Glomerular endothelial cell (primary cell): ENCODE results near the gene ABCF2.

DNA sequence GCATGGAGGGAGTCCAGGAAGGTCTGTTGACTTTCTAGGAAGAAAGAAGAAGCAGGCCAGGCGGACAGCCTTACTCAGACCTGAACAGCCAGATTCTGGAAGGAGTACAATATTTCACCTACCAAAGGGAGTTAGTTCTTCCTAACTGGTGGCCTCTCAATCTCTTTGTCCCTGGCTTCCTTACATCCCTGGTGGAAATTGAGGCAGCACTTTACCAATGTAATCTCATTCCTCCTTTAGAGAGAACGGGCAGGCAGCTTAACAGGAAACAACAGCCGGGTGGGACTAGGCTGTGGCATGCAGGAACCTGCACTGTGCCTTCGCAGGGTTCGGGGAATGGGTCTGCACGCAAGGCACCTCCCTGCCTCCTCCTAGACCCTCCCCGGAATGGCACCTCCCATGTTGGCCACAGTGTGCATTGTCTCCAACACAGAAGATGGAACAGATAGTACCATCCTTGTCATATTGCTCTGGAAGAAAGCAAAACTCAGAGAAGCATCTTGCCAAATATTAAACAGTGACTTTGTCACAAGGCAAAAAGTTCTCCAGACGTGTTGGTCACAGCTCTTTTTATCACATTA is 796 bp downstream of the GIMAP6 start:
- RAMPAGE, long total RNA = no peak

- RAMPAGE, long total RNA = no peak
Observed at GRCh38 chr7:150668287-150668918, 17.1 kb upstream of the GIMAP2 start.

GRCh38 chr7:150739356-150739753 is 2.1 kb downstream of the GIMAP5 start:
- RAMPAGE, long total RNA = no peak

DNA sequence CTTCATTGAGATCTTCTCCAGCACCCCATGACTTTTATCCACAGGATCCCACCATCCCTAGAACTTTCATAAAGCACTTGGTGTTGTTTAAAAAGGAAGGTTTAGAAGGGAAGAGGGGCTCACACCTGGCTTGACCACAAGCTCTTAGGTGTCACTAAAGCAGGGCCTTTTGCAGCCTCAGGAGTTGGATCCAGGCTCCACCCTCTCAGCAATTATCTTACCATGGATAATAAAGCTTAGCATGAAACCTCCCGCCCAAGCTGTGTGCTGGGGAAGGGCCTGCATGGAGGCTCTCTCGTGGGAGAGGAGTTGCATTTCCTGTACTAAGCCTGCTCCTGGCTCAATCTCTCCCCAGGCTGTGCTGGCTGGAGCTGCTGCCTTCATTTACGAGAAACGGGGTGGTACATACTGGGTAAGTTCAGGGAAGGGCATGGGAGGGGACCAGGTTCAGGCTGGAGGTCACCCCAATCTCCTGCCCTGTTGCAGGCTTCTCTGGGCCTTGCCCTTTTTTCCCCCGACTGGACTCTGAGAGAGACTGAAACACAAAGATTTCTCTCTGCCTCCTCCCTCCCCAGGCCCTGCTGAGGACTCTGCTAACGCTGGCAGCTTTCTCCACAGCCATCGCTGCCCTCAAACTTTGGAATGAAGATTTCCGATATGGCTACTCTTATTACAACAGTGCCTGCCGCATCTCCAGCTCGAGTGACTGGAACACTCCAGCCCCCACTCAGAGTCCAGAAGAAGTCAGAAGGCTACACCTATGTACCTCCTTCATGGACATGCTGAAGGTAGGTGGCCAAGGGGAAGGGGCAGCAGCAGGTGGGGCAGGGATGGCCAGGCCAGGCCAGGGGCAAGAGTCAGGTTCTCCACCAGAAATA is 2.7 kb downstream of the TMEM176A start:
- RAMPAGE, long total RNA = no peak

DNA sequence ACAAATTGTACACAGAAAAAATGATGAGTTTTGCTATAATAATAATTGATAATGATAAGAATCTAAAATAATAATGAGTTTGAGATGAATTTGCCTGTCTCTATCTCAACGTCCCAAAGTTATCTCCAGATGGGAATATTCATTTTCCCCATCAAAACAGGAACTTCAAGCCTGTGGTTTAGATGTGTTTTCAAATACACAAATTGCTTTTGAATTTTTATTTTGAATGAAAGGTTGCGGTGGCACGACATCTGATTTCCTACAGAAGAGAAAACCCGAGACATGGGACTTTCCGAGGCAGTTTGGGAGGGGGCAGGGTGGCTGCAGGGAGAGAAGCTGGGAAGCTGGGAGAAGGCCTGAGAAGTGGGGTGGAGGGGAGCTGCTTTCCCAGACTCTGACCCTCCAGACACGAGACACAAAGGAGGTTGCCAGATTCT is 19.5 kb downstream of the TMEM176A start:
- RAMPAGE, long total RNA = no peak

- RAMPAGE, long total RNA = no peak
Observed at GRCh38 chr7:150897477-150897824, 45.1 kb downstream of the AOC1 start.

DNA sequence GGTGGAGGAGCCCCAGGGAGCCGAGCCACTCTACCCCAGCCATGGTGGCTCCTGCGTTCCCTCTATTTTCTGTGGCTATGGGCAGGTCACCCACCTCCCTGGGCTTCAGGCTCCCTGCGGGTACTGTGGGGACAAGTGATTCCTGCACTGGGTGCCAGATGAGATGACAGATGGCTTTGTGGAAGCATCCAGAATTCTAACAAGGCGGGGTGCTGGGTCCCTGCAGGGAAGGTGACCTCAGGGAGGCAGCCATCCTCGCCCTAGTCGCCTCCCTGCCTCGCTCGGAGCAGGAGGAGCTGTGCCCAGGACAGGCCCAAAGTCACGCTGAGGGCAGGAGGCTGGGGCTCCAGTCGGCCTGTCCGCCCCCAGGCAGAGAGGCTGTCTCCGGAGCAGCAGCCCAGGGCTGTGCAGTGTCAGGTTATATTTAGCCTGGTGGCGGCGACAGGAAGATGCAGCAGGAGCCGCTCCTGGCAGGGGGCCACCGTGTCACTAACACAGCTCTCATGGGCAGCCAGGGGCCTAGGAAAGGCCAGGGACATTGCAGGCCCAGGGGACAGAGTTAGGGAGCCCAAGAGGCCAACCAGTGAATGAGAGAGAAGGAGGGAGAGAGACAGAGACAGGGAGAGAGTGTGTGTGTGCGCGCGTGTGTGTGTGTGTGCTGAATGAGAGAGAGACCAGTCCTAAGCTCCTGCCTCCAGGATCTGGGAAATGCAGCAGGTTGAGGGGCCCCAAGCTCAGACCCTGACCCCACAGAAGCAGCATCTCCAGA is 13.5 kb downstream of the KCNH2 start:
- RAMPAGE, long total RNA = no peak

DNA sequence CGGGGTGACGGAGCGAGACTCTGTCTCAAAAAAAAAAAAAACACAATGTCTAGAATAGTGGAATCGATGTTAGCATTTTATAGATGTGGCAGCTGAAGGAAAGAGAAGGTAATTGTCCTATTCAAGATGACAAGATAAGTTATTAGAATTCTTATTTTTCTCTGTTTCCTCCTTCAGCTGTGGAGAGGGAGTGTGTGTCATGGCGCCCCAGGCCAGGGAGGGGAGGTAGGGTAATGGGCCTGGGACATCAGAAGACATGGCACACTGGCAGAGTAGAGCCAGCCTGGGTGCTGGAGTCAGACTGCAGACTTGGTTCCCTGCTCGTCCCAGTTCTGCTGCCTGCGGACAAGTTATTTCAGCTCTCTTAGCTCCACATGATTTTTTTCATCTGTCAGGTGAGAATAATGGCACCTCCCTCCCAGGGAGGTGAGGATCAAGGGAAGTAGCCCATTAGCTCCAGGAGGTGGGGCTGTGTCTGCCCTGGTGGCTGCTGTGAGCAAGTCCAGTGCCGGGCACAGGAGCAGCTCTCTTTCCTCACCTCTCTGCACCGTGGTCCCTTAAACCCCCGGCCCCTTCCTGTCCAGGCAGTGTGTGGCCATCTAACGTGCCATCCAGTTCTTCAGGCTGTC is 4.5 kb downstream of the ABCB8 start:
- RAMPAGE, long total RNA = no peak

GRCh38 chr7:151062195-151062961 is 3.0 kb downstream of the SLC4A2 start:
- RAMPAGE, long total RNA = no peak

- RAMPAGE, long total RNA = no peak
Observed at GRCh38 chr7:151113260-151114273, 27.3 kb downstream of the AGAP3 start.

DNA sequence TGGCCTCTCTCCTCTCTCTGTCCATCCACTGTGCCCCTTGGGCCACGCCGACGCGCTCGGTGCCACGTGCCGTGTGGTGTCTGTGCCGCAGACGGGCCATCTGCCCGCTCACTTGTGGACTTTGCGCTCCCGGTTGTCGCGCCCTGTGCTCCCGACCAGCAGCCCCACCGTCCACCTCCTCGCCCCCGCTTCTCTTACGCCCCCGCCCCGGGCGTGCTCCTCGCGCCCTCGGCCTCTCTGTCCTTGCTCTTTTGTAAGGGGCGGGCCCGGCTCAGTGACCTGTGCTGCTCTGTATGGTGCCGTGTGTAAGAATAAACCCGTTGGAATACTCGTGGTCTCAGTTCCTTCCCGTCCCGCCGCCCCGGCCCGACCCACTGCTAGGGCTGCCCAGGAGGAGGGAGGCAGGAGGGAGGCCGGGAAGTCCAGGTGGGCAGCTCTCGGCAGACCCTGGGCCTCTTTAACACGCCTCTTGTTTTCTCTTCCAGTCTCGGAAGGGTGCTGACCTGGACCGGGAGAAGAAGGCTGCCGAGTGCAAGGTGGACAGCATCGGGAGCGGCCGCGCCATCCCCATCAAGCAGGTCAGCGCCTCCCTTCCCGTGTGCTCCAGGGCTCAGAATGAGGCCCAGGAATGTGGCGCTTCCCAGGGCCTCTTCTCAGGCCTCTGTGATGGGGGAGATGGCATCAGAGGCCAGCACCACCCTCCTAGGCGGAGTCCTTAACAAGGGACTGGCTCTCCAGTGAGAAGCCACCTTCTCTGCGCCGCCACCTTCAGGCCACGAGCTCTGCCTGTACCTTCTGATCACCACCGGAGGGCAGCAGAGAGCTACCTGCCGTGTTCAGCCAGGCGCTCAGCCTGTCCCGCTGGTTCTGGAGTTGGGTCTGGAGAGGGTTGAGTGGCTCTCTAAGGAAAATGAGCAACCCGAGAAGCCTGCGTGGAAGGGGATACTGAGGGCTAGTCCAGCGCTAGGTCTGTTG is 37.3 kb downstream of the AGAP3 start:
- RAMPAGE, long total RNA = no peak

DNA sequence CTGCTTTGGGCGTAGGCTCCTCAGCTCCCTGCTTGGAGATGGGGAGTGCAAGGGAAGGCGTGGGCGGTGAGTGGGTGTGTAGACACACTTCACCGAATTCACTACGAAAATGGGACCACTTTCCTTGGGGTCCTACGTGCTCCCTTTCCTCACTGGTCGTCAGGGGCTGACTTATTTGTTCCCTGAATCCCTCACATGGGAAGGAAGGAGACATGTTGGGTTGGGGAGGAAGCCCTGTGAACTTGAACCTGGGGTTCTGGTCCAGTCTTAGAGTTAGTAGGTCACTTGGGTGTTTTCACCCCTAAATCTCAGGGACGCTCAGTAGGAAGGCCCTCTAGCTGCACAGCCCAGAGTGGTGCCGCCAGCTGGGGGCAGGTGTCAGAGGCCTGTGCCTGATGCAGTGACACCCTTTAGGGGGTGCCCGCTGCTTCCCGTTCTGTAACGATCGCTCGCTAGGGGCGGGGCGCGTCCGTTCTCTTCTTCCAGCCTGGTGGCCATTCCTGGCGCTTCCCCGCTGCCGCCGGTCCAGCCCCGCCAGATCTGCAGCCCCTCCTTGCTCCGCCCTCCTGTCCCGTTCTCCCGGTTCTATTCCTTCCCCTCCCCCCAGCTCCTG is 39.0 kb downstream of the AGAP3 start:
- RAMPAGE, long total RNA = no peak

DNA sequence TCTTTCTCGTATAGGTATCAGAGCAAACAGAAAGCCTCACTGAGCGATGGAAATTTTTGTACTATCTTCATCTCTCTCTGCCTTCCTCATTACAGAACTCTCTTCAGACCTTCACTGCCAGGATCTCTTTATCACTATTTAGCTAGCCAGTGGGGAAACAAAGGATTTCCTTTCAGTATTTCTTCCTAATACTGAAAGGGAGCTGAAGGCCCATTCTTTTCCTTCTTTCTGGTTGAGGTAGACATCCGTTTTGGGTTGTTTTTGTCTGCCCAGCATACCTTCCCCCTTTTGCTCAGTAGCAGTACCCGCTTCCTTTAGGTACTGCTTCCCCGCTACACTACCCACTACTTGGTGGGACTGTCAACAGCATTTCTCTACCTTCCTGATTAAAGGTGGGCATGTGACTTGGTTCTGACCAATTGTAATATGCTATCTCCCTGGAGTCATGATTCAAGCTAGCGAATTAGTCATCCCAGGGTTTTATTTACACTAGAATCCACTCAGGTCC is 10.1 kb downstream of the GBX1 start:
- RAMPAGE, long total RNA = no peak

GRCh38 chr7:151226696-151227752 is at the start of gene ABCF2:
Gene ABCF2 (minus strand): TSS chr7:151227205.
- RAMPAGE, long total RNA = start-site peak on the minus strand at chr7:151227181-151227221, 343 and 597 reads in 2 replicates

GRCh38 chr7:151232643-151233873 is 775 bp downstream of the CHPF2 start:
- RAMPAGE, long total RNA = no peak

GRCh38 chr7:151251622-151252263 is 3.2 kb upstream of the SMARCD3 start:
- RAMPAGE, long total RNA = no peak

DNA sequence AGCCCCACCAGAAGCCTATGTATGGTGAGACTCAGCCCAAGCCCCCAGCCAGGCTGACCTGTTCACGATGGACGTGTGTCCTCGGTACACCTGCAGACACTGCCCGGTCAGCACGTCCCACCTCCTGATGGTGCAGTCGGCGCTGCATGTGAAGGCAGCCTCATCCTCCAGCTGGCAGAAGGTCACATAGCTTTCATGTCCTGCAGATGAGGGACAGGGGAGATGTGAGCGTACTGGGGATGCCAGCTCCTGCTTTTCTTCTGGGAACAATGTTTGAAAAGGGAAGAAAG is 9.9 kb downstream of the WDR86 start:
- RAMPAGE, long total RNA = no peak

- RAMPAGE, long total RNA = no peak
Observed at GRCh38 chr7:151553127-151553768, 33.6 kb upstream of the RHEB start.

DNA sequence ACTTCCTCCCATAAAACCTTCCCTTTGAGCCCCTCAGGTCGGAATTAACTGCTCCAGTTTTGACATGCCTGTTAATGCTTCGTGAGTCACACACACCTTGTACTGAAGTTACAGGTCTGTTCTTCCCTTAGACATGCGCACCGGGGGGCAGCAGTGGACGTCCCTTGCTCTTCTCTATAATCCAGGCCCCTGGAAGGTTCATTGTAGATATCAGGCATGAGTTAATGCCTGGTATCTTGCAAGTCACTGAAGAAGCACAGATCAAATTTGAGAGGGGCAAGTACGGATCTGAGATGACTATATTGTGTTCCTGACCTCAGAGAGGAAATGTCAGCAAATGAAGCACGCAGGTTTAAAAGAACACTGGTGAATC is 88.6 kb upstream of the RHEB start:
- RAMPAGE, long total RNA = no peak

DNA sequence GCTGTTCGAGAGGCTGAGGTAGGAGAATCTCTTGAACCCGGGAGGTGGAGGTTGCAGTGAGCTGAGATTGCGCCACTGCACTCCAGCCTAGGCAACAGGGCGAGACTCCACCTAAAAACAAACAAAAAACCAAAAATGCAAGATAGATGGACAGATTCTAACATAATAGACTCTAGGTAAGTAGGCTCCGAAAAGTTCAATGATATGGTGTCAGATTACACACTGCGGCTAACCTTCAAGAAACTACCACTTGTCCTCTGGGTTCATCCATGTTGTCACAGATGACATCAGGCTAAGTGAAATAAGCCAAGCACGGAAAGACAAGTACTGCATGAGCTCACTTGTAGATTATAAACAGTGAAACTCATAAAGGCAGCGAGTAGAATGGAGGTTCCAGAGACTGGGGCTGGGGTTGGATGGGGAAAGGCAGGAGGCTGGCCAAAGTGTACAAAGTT is 131.8 kb upstream of the RHEB start:
- RAMPAGE, long total RNA = no peak